ENCODE measurements around a stretch of chr5.

DNA sequence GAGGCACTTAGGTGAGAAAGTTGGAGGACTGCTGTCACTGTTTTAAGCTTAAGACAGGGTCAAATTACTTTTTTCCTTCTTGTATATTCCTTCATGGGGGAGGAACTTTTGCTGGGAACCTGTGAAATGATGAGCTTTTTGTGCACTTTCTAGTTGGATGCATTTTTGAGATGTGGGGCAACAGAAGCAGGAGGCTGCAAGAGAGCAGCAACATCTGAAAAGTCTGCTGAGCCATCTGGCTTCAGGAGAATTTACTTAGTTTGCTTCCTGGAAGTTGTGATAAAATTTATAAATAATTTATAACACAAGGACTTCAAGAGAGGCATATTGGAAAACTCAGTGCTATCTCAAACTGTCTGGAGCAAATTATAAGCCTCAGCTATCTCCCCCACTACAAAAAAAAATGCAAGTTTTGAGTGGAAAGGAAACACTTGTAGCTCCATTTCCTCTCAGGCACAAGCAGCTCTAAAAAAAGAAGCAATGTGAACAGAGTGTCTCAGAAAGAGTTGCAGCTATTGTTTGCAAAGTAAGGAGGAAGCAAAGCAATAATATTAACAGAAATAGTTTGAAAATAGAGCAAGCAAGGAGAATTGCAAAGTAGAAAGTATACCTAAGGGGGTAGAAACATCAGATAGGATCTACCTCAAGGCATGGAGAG lies 55.7 kb upstream of the IL6ST start:
- PRO-cap: no peak

DNA sequence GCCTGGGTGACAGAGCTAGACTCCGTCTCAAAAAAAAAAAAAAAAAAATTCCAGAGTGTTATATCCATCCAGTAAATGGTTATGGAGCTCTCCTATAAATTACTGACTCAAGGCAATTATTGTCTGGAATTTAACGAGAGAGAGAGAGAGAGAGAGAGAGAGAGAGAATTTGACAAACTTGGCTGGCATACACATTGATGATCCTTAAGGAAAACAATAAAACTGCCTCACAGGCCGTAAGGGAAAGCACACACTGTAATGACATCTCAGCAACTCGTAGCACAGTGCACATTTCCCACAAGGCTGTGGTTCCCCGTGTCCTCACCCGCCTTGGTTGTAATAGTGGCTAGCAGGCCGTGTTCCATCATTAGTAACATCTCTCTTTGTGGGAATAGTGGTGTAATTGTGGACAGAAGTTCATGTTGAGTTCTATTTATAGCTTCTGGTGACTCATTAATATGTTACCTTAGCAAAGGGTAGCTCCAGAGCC lies 63.4 kb upstream of the IL6ST start:
- PRO-cap: no peak

GRCh38 chr5:56327834-56328227 lies 94.7 kb upstream of the ANKRD55 start:
- PRO-cap: no peak

DNA sequence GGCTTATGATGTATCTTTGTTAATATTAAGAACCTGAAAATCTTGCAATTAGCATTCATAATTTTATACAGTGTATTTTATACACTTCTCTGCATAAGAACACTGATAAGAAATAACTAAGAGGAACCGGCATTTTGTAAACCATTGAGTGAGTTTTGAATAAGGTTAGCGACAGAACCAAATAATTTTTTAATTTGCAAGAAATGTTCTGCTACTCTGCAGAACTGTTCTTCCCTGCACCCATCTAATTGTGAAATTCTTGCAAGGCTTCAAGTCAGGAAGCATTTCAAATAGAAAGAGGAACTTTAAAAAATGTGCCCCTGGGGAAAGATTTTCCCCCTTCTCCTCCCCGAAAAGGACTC lies 180.8 kb upstream of the ANKRD55 start:
- PRO-cap: no peak

- PRO-cap: bidirectional peak, plus-strand start at chr5:56415602, minus-strand start at chr5:56415354
Observed at GRCh38 chr5:56415080-56415968, 182.2 kb upstream of the ANKRD55 start.

GRCh38 chr5:56481988-56482744 lies 249.0 kb upstream of the ANKRD55 start:
- PRO-cap: unidirectional peak, minus-strand start at chr5:56482490

- PRO-cap: no peak
Observed at GRCh38 chr5:56612735-56612993, 202.7 kb upstream of the MAP3K1 start.

- PRO-cap: no peak
Observed at GRCh38 chr5:56760577-56761498, 54.5 kb upstream of the MAP3K1 start.

GRCh38 chr5:56858249-56859002 lies 43.1 kb downstream of the MAP3K1 start:
- PRO-cap: no peak

GRCh38 chr5:56896693-56897111 lies 12.7 kb upstream of the SETD9 start:
- PRO-cap: no peak

GRCh38 chr5:56922919-56923687 lies 13.7 kb downstream of the SETD9 start:
- PRO-cap: no peak

- PRO-cap: unidirectional peak, minus-strand start at chr5:57095329
Observed at GRCh38 chr5:57095150-57095557, 78.7 kb upstream of the GPBP1 start.

GRCh38 chr5:57174244-57174776 lies 451 bp downstream of the GPBP1 start:
- PRO-cap: bidirectional peak, plus-strand start at chr5:57174478, minus-strand start at chr5:57174688

GRCh38 chr5:57175151-57175480 lies 1.3 kb downstream of the GPBP1 start:
- PRO-cap: bidirectional peak, plus-strand start at chr5:57175283, minus-strand start at chr5:57175263

DNA sequence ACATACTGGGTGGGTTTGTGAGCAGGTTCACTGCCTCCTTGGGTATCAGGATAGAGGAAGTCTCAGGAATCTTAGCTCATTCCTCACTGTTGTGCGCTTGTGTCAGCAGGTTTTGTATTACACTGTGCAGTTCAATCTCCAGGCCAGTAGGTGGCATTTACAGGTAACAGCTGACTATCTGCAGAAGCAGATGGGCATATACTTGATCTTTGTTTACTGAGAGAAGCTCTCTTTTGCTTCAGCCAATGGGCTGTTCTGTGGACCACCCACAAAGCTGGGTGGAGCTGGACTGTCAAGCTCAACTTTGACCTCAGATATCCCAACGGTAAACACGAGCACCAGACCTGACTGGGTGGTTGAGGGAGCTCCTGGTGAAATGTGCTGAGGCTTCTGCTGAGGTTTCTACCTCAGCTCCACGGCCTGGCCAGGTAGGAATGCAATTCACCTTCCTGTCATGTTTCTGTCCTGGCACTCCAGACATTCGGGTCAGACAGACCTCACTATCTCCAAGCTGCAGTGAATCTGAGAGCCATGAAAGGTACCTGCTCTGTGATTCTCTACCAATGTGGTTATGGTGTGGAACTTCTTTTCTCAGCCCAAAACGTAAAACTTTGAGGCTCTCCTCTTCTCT lies 167.8 kb upstream of the ACTBL2 start:
- PRO-cap: no peak

DNA sequence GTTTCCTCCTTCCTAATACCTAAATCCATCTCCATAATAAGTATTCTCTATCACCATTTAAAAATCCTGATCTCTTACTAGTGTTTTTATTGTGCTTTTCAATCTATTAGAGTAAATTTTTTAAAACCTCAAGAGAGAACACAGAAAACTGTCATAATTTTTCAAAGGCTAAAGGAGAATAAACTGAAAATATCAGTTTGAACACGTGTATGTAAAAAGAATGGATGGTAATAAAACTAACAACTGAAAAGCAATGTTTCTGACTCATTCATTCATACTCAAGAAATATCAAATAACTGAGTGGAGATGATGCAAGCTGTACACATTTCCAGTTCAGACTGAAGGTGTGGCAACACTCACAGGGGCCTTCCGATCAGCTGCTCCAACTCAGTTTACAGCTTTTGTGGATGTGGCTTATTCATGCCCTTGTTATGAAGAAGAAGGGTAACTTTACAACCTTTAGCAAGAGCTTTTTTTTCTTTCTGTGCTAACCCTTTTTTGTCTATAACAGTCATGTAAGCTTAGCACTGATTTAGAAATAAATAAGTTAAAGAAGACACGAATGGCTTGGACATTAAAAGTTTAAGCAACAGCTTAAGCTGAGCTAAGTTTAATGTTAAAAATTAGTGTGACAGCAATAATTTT lies 453.4 kb downstream of the RAB3C start:
- PRO-cap: unidirectional peak, plus-strand start at position 336 of the sequence

- PRO-cap: no peak
Observed at GRCh38 chr5:59145404-59145922, 562.6 kb downstream of the RAB3C start.

- PRO-cap: no peak
Observed at GRCh38 chr5:59624054-59624808, 269.3 kb downstream of the PDE4D start.

DNA sequence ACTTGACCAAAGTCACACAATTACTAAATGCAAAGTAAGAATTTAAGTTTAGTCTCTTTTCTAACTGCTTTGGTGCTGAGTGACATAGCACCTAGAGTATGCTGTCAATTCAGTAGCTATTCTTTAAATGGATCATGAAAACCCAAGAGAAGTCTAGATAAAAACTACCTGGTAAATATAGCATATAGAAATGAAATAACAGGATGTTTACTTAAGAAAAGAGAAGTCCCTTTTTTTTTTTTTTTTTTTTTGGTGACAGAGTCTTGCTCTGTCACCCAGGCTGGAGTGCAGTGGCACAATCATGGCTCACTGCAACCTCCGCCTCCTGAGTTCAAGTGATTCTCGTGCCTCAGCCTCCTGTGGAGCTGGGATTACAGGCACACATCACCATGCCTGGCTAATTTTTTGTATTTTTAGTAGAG lies 129.1 kb downstream of the PDE4D start:
- PRO-cap: no peak

DNA sequence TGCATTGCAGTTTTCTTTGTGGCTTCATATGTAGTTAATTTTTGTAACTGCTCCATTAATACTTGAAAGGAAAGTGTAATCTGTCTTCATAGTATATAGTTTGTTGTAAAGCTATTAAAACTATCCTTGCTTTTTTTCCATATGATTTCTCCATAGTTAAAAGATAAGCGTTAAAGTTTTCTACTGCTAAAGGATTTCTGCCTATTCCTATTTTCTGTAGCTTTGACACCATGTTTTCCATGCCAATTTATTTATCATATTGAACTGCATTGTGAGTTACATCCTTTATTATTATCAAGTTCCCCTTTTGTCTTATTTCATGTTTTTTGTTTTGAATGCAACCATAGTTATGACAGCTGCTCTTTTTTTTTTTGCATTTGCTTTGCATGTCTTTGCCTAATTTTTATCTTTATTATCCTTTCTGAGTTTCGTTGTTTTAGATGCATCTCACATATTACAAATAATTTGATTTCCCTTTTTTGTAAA lies 161.6 kb downstream of the DEPDC1B start:
- PRO-cap: no peak